Astrocyte (in vitro differentiated cells and primary cell): ENCODE data around the gene C3orf33.

- PRO-cap = no peak
- RRBS, 2 experiments = no CpG with 5 or more reads among the region's 4 CpGs
Measured at GRCh38 chr3:155605643-155606012, 139.2 kb downstream of the PLCH1 start.

DNA sequence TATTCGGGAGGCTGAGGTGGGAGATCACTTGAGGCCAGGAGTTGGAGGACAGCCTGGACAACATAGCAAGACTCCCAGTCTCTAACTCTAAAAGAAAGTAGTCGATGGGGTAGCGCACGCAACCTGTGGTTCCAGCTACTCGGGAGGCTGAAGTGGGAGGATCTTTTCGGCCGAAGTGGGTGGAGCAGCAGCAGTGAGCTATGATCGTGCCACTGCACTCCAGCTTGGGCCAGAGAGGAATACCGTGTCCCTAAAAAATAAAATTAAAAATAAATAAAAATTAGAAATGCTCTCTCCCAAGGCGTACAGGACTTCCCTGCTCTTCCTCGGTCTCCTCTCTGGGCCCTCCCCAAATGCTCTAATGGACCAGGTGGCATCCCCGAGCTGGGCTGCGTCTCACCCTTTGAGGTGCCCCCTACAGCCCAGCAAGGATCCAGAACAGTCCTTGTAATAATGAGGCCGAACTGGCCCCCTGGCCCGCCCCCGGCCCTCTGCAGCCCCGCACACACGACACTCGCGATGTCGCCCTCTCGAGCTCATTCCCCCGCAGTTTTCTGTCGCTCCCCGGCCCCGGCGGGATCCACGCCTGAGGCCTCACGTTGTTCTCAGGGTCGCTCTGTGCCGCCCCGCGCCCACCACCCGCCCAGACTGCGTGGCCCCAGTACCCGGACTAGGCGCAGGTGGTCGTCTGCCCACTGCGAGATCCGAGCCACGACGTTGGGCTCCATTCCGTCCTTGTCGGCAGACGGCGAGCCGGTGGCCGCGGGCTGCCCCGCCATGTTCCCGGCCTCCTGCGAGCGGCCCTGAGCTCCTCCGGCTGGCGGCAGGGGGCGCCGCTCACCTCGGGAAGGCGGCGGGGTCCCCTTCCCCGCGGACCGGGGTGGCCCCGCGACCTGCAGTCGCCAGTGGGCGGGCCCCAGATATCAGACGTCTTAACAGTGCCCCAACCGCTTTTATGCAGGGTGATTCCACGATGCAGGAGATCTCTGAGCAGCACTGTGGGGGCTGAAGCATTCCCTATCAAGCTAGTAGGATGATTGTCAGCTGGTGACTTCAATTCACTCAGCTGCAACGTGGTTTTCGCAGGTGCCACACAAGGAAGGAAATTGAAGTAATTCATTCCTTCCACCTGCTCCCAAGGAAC is at the start of gene C3orf33:
Gene C3orf33, minus strand, starts transcription at position 805 of the 1,144 bp plus-strand sequence.
- PRO-cap = unidirectional peak, minus-strand start at position 805 of the sequence
- RRBS, 2 experiments = under 1 to 2% methylated on average over 30 to 34 of the region's 72 CpGs

DNA sequence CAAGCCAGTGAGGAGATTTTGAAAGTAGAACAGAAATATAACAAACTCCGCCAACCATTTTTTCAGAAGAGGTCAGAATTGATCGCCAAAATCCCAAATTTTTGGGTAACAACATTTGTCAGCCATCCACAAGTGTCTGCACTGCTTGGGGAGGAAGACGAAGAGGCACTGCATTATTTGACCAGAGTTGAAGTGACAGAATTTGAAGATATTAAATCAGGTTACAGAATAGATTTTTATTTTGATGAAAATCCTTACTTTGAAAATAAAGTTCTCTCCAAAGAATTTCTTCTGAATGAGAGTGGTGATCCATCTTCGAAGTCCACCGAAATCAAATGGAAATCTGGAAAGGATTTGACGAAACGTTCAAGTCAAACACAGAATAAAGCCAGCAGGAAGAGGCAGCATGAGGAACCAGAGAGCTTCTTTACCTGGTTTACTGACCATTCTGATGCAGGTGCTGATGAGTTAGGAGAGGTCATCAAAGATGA is 117.1 kb downstream of the GMPS start:
- PRO-cap = no peak
- RRBS, 2 experiments = no CpG with 5 or more reads among the region's 7 CpGs

DNA sequence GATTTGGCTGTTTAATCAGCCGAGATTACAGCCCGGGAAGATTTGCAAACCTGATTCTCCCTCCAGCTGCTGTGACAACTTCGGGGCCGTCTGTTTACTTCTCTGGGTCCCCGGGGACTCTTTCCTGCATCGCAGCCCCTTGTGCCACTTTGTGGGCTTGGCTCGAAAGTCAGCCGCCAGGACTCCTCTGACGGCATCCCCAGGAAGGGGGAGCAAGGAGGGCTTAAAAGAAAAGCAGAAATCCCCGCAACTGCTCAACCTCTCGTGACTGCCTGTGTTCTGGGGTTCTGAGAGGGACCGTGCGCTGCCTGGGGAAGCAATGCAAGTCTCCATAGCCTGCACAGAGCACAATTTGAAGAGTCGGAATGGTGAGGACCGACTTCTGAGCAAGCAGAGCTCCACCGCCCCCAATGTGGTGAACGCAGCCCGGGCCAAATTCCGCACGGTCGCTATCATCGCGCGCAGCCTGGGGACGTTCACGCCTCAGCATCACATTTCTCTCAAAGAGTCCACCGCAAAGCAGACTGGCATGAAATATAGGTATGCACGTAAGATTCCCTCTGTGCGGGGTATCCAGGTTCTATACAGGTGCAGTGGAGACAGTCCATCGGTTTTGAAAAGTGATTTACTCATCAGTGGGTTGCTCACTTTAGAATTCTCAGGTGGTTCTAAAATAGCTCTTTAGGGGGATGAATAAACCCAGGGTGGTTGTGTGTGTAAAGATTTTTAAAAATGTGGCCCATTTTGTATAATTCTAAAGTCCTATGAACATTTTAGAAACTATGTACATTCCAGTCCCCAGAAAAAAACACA is 171.4 kb downstream of the KCNAB1 start:
- PRO-cap = no peak
- RRBS, 2 experiments = 1 to 4% methylated on average over 4 to 5 of the region's 30 CpGs

- PRO-cap = no peak
- RRBS, 2 experiments = no CpG with 5 or more reads among the region's 7 CpGs
Measured at GRCh38 chr3:156551572-156552147, 3.3 kb downstream of the SSR3 start.

GRCh38 chr3:156605408-156606579 is 50.9 kb upstream of the SSR3 start:
- PRO-cap = unidirectional peak, plus-strand start at chr3:156605755; bidirectional peak, plus-strand start at chr3:156605949, minus-strand start at chr3:156605830; bidirectional peak, plus-strand start at chr3:156606246, minus-strand start at chr3:156606092
- RRBS, 2 experiments = no CpG with 5 or more reads among the region's 38 CpGs

- PRO-cap = no peak
- RRBS, 2 experiments = no CpG with 5 or more reads among the region's 2 CpGs
Measured at GRCh38 chr3:156665411-156665800, 9.0 kb upstream of the TIPARP start.

- PRO-cap = no peak
- RRBS, 2 experiments = no CpG with 5 or more reads among the region's 6 CpGs
Measured at GRCh38 chr3:156750847-156751229, 75.3 kb upstream of the LEKR1 start.

DNA sequence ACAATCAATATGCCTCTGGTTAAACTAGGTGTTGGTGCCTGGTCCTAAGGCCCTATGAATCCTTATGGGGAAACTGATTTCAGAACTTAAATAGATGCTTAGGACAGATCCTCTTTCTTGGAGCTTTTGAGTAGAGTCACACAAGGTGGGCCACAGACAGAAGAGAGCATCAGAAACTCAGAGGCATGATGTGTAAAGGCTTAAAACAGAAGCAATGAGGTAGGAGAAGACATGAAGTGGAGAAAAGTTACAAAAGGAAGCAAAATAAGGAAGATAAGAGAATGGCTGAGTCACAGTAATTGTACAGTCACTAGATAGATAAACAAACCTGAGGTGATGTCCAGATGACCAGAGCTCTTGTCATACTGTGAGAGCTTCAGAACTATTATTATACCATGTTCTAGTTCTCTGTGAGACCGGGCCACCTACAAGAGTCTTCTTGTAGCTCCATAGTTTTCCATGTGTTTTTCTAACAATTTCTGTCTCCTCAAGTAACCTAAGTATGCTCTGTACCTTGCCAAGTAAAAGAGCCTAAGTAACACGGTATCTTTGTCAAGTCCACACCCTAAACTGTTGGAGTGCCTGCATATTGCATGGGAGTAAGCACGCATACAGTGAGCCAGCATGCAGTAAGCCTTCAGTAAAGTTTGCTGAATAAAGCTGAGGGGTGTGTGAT is 44.5 kb upstream of the LEKR1 start:
- PRO-cap = no peak
- RRBS, 2 experiments = no CpG with 5 or more reads among the region's 3 CpGs

GRCh38 chr3:157045281-157045948 is 114.5 kb downstream of the CCNL1 start:
- PRO-cap = no peak
- RRBS, 2 experiments = no CpG with 5 or more reads among the region's 11 CpGs

DNA sequence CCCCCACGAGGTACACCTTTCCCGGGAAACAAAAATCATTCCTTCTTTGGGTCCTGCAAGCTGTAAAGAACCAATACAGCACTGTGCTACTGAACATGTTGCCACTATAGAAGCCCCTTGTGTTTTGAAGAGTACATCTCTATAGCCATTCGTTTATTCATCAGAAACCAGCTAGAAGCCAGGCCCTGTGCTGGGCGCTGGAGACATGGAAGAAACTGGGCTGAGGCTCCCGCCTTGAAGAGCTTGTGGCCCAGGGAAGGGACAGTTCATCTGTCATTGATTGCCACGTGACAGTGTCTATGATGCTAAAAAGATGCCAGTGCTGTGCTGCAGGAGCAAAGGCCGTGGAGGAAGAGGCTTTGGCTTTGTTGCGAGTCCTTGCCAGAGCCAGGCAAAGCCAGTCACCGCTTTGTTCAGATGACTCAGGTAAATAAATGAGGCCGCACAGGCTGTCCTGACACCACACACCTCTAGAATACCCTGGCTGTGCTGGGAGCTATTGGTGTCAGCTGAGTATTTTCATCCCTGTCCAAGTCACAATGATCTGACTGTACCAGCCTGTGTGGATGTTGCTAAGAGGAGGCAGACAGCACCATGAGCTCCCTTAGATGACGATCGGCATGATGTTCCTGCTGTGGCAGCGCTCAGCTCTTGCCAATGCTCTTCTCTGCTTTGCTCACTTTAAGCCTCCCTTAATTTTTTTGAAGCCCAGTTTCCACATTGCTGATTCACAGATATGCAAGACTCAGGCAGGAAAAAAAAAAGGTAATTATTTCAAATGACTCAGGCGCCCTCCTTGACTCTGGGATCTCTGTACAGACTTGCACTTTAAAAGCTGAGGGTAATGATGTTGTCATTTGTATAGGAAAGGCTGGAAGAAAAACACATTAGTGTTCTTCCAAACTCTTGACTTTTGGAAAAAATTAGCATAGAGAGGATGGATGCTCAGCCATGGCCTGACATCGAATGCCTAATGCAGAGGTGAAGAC is 77.5 kb downstream of the CCNL1 start:
- PRO-cap = no peak
- RRBS, 2 experiments = no CpG with 5 or more reads among the region's 15 CpGs

DNA sequence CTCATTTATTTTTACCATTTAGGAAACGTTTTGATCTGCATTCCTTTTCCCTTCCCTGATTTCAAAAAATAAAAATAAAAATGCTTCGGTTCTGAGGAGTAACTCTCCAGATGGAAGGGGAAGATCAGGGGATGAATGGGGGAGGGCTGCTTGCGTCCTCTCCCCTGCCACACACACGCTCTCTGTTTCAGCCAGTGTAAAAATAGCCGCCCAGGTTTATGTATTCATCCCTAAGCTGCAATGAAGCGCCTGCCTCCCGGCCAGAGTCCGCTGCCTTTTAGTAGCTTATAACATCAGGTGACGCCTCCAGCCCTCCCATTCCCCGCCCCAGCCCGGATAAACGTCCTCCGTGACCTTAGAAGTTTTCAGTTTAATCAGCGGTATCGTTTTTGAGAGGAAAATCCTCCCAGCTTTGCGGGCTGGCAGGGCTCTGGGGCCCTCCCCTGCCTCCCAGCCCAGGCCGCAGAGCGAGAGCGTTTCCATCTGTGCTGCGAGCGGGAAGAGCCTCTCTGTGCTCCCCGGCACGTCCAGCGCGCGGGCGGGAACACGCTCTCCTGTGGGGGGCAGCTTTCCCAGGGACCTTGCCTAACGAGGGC is 71.4 kb downstream of the CCNL1 start:
- PRO-cap = bidirectional peak, plus-strand start at position 368 of the sequence, minus-strand start at position 203 of the sequence
- RRBS, 2 experiments = 2 to 6% methylated on average over 5 of the region's 29 CpGs

- PRO-cap = bidirectional peak, plus-strand start at chr3:157089260, minus-strand start at chr3:157089165
- RRBS, 2 experiments = no CpG with 5 or more reads among the region's 33 CpGs
Measured at GRCh38 chr3:157089035-157089458, 70.9 kb downstream of the CCNL1 start.

- PRO-cap = no peak
- RRBS, 2 experiments = no CpG with 5 or more reads among the region's 3 CpGs
Measured at GRCh38 chr3:157102107-157102439, 57.9 kb downstream of the CCNL1 start.

DNA sequence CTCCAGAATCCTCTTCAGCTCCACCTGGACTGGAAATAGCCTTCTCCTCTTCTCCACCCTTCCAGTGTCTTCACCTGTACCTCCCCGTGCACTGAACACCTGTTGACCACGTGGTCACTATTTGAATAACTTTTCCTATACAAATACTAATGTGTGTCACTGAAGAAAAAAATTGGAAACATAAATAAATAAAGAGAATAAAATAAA is 52.9 kb downstream of the CCNL1 start:
- PRO-cap = no peak
- RRBS, 2 experiments = no CpG with 5 or more reads among the region's 2 CpGs

- PRO-cap = no peak
- RRBS, 2 experiments = no CpG with 5 or more reads among the region's 5 CpGs
Measured at GRCh38 chr3:157115868-157116471, 44.0 kb downstream of the CCNL1 start.

DNA sequence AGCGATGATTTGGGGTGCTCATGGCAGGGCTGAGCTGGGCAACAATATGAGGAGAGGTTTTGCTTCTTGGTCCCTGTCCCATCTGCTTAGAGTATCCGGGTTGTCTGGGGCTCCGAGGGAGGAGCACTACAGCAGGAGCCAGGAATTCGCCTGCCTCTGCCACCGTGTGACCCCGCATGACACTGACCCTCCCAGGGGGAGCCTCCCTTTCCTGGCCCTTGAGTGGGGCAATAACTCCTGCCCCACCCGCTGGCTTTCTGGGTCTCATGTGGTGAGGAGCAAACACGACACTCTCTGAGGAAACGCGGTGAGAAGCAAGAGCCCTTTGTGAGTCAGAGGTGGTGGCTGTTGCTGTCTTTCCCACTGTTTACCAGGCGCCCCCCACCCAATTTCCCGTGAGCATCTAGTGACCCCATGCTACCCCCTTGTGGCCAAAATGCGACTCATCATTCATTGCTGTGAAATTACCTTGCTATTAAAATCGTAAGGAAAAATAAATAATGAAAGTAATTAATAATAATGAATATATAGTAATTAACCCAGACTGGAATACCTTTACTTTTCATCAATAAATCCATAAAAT is 29.5 kb downstream of the CCNL1 start:
- PRO-cap = no peak
- RRBS, 2 experiments = no CpG with 5 or more reads among the region's 14 CpGs

- PRO-cap = no peak
- RRBS, 2 experiments = no CpG with 5 or more reads among the region's 2 CpGs
Measured at GRCh38 chr3:157133002-157133384, 27.0 kb downstream of the CCNL1 start.

DNA sequence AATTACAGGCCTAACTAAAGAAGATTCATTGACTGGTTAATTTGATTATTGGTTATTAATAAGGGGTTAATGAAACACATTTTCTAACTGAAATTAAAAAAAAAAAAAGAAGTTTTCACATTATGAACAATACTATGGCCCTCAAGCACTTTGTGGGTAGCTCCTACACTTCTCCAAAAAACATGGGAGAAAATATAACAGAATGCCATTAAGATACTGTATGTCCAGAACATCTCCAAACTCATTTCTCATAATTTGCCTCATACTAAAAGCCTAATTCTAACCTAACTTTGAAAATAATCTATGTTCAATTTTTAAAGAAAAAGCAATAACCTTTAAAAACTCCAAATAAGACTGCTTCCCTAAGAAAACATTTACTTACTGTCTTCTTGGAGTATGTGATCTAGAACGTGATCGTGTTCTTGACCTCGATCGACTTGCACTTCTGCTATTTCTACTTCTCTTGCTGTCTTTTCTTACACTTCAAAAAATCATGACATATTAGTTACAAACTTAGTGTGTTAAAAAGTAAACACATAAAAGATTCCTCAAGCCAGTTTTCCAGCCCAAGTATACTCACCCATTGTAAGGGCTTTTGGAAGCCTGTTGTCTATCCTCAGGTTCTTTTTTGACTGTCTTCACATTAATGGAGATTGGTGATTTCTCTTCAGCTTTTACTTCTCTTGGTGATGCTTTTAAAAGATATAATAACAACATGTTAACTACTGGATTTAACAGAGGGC is 10.9 kb downstream of the CCNL1 start:
- PRO-cap = no peak
- RRBS, 2 experiments = no CpG with 5 or more reads among the region's 4 CpGs

- PRO-cap = no peak
- RRBS, 2 experiments = no CpG with 5 or more reads among the region's 6 CpGs
Measured at GRCh38 chr3:157158707-157159173, 1.2 kb downstream of the CCNL1 start.